Pericardium (tissue), 1 donor: ENCODE measurements around a stretch of chr22.

DNA sequence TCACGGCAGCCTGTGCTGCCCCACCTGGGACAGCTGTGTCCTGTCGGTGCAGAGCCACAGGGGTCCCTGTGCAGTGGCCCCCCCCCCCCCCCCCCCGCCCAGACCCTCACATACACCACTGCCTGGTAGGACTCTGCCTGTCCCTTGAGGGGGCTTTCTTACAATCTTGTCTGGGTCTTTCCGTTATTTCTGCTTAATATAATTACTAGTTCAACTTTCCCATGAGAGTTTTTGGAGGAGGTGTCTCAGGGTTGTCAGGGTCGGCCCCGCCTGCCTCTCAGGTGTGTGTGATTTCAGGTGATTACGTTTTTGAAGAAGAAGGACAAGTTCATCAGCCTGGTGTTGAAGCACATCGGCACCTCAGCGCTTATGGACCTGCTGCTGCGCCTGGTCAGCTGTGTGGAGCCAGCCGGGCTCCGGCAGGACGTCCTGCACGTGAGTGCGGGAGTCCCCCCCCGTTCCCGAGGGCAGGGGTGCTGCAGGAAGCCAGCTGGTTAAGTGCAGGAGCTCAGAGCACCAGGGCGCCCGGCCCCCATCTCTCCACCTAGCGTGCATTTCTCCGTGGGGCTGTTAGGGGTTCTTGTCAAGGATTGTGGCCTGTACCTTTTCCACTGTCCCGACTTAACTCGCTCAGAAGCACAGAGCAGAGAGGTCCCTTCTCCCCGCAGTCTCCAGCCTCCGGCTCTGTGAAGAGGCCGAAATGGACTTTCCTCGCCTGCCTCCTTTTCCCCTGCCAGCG, 60.4 kb downstream of the SBF1 start:
- RRBS, result no CpG with 5 or more reads among the region's 28 CpGs

GRCh38 chr22:50458960-50460271, 15.4 kb downstream of the SBF1 start:
- RRBS, result 92% methylated on average over 6 of the region's 73 CpGs

GRCh38 chr22:50497198-50497397, 10.4 kb downstream of the LMF2 start:
- RRBS, result no CpG with 5 or more reads among the region's 4 CpGs

DNA sequence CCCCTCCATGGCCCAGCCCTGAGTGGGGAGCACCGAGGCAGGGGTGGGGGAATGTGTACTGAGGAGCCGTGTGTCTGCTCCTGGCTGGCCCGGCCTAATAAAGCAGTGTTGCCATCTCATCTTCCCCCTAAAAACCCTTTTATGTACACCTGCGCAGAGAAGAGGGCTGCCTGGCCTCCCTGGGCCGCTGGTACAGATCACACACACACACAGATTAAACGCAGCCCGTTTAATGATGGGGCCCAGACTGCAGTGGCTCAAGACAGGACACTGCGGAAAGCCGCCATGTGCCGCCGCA, 2.1 kb downstream of the SCO2 start:
- RRBS, result no CpG with 5 or more reads among the region's 11 CpGs

- RRBS, result no CpG with 5 or more reads among the region's 19 CpGs
Observed at GRCh38 chr22:50613468-50614080, 13.0 kb downstream of the MAPK8IP2 start.